ENCODE measurements around the gene RPL31.

DNA sequence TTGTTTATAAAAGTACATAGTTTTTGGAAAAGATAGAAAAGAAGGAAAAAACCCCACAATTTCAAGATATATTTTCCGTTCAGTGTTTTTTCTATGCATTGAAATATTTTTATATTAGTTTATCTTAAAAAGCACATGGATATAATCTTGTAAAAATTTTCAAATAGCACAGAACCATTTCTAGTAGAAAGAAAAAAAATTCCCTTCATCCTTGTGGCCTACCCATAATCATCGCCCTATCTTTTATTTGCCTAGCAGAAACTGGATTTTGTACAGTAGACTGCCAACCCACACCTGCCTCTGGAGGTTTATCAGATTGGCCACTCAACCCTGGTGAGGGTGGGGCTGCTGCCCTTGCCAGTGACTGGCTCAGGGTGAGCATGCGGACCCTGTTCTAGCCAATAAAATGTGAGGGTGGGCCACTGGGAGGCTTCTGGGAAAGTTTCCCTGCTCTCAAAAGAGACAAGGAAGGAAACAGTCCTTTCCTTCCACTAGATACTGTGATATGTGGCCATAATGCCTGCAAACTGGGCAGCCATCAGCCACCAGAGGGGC is 5.4 kb downstream of the NPAS2 start:
- PRO-cap, result no peak
- RAMPAGE, long total RNA, 3 experiments, result no peak in any of the 3 experiments

GRCh38 chr2:100853264-100854091 is 33.5 kb downstream of the NPAS2 start:
- PRO-cap, result no peak
- RAMPAGE, long total RNA, 3 experiments, result no peak in any of the 3 experiments

DNA sequence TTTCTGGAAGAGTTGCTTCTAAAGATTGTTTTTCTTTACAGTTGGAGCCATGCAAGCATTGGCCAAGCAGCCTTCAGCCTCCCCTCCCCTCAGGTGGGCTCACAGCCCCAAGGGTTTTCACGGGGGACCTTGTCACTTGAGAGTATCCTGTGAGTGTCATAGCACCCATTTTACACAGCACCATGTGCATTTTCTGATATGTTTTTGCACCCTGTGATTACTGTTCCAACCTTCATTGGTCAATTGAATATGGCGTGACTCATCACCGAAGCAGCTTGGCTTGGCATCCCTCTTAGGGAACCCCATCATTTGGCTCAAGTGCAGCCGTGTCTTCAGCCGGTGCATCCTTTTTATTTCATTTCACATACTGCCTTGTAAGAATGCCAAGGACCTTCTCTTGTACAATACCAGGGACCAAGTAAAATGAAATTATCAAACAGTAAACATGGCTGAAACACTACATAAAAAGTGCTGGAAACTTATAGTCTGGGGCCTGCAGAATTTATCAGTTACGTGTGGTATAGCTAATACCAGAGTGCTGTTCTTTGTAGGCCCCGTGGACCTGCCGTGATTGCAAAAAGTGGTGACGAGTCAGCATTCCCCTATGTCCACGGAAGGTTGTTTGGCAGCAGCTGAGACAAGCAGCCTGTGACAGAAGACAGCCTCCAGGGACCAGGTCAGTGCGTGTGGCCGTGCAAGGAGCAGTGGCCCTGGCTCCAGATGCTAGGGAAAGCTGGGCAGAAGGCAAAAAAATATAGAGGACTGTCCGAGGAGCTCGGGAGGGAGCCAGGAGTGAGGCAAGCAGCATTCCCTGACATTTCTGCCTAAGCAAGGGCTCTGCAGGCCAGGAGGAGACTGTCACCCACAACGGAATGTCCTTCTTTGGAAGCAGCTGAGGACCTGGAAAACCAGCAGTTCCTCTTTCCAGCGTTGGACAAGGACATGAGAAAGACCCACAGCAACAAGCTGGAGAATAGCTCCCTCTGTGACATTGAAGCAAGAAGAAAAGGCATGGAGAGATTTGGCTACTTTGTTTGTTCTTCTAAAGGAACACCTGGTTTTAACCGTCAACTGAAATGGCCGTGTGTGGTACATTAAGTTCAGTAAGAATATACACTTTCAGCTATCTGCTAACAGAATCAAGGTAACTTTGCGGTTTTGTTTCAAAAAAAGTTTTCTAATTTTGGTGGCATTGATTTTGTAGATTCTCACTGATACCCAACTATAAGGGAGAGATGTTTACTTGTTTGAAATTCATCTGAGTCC is 58.0 kb downstream of the NPAS2 start:
- PRO-cap, result no peak
- RAMPAGE, long total RNA, 3 experiments, result no peak in any of the 3 experiments

DNA sequence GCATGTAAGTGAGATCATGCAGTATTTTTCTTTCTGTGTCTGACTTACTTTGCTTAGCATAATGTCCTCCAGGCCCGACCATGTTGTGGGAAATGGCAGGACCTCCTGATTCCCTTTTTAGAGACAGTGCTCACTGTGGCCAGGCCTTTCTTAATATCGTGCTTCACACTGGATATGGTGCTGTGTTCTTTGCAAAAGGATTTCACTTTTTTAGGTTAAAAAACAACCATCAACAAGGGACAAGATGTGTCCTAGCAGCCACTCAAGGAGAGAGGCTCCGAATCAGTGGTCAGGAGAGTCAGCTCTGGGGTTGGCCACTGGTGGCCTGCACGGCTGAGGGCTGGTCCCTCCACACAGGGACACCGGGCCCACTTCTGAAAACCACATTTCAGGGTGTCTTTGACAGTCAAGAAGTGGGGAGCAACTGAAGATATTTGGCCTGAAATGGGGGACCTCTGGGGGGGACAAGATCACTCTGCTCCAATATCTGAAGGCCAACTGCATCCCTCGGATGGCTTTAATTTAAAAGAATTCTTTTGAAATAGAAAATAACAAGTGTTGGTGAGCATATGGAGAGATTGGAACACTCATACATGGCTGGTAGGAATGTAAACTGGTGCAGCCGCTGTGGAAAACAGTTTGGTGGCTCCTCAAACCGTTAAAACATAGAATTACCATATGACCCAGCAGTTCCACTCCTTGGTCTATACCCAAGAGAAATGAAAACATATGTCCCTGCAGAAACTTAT is 59.8 kb downstream of the NPAS2 start:
- PRO-cap, result no peak
- RAMPAGE, long total RNA, 3 experiments, result no peak in any of the 3 experiments

DNA sequence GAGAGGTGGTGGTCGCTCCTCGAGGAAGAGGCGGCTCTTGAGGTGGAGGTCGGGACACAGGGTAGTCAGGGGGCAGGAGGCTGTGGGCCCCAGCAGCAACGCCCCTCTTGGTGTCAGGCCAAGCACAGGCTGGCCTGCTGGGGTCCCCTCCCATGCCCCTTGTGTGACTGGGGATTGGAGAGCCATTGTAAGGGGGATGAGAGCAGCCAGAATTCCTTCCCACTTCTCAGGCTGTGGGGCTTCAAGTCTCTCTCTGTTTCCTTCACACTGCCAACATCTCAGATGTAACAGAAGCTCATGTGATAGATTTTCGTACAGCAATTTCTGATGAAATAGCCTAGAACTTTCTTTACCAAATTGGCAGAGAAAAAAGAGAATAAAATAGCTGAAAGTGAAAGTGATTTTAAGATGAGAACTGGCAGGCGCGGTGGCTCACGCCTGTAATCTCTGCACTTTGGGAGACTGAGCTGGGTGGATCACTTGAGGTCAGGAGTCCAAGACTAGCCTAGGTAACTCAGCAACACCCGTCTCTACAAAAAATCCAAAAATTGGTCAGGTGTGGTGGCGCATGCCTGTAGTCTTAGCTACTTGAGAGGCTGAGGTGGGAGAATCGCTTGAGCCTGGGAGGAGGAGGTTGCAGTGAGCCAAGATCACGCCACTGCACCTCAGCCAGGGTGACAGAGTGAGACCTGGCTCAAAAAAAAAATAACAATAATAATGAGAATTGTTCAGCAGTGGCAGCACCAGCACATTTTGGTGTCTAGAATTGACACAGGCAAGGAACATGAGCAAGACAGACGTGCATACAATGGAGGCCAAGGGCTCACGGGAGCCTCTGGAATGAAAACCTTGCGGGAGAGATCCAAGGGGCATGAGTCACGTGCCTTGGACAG is 61.0 kb upstream of the RPL31 start:
- PRO-cap, result no peak
- RAMPAGE, long total RNA, 3 experiments, result no peak in any of the 3 experiments

GRCh38 chr2:100965403-100966033 is 36.6 kb upstream of the RPL31 start:
- PRO-cap, result no peak
- RAMPAGE, long total RNA, 3 experiments, result no peak in any of the 3 experiments

DNA sequence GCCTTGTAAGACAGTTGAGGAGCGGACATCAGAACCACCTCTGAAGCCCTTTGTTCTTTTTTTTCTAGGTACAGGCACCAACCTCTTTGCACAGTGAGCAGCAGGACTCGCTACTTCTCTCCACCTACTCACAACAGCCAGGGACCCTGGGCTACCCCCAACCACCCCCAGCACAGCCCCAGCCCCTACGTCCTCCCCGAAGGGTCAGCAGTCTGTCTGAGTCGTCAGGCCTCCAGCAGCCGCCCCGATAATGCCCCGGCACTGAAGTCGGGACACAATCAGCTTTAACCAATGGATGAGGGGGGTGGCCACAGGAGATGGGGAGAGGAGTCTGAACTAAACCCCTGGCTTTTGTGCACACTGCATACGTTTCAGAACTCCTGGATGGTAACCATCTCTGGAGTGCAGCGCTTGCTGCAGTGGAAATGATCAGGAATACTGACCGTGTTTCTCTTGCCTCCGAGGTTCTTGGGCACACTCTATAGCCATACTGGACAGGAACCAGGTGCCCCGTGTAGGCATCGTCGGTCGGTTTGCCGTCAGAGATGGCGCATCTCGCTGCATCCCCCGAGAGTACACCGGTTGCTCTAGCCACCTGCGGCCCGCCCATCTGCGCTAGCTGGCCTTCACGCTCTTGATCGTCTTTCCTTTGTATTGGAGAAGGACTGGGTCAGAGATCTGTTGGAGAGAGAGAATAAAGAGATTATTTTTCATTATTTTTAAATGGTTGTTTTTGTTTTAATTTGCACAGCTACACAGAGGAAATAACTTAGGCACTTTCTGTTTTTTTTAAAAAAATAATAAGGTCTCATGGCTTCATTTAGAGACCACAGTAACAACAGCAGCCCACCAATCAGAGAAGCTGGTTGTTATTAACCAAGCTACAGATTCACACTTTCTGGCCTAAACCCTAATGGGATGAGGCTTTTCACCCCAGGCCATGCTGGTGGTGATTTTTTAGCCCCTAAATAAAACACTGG is 6.5 kb upstream of the RPL31 start:
- PRO-cap, result no peak
- RAMPAGE, long total RNA, 3 experiments, result no peak in any of the 3 experiments

GRCh38 chr2:101001649-101002453 is at the start of gene RPL31:
Gene RPL31 (plus strand): TSS chr2:101002289.
- PRO-cap, result bidirectional peak, plus-strand start at chr2:101002293, minus-strand start at chr2:101002183
- RAMPAGE, long total RNA, 3 experiments, result start-site peak on the plus strand in 3 of 3 experiments, at chr2:101002288-101002304 at its widest, 3,108 to 6,530 reads per replicate

DNA sequence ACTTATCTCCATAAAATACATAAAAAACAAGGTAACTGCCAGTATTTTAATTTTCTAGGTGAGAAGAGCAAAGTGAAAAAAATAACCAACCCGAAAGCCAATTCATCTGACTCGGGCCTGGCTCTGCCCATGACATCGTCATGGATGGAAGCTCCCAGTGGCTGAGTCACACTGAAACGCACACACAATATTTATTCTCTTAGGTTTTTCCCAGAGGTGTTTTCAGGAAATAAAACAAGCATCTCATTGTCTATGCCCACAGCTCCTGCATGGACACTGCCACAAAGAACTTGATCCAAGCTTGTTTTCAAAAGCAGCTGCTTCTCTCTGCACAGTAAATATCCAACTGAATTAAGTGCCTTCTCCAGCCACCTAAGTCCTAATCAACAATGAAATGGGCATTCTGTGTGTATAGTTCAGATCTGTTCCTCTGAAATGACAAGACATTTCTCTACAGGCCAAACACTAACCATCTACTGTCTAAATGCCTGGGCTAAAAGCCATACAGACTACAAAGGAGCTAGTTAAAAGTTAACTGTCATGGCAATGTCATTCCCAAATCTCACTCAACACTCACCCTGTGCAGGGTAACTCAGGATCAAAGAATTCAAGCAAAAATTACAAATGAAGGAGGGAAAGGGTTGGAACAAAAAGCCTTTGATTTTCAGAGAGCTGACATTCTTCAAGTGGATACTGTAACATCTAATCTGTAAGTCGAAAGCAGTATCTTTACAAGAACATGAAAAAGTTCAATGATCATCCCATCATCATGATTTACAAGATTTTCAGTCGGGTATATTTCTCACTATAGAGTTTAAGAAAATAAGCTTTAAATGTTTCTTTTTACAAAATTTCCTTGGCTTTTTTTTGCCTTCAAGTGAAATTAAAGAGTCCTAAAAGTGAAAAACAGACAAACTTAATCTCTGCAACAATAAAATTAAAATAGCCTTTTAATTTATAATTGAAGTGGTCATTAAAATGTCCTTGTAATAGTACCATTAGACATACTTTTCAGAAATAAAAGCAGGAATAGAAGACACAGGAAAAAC is 63.1 kb downstream of the RPL31 start:
- PRO-cap, result no peak
- RAMPAGE, long total RNA, 3 experiments, result no peak in any of the 3 experiments

DNA sequence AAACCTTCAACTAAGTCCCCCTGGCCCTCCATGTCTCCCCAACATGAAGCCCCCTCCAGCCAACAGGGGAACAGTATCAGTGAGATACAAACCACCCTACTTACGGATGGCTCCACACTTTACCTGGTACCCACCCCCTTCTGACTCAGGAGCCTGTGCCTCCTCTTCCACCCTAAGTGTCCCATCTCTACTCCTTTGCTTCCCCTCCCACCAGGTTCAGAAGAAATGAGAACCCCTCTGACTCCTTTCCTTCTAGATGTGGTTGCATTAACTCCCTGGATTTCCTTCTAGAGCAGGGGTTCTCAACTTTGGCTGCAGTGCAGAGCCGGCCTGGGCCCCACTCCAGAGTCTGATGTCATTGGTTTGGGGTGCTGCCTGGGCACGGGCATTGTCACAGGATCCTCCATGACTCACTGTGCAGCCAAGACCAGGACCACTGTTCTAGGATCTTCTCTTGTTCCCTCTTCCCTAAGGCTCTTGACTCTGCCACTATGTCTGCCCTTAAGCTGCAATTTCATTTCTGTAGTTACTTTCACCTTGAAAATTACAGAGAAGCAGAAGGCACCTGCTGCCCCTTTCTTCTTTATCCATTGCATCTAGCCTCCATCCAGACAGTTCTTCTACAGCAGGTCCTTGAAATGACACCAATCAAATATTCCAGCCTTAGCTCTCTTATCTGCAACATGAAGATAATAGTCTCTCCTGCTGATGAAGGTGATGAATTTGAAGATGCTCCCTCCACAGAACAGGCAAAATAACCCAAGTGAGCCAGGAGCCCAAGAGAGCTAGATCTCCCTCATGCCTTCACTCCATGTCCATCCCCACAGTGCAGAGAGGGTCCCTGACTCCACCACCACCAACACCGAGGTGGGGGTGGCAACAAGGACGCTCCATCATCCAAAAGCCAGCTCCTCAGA is 31.7 kb downstream of the TBC1D8 start:
- PRO-cap, result no peak
- RAMPAGE, long total RNA, 3 experiments, result no peak in any of the 3 experiments

DNA sequence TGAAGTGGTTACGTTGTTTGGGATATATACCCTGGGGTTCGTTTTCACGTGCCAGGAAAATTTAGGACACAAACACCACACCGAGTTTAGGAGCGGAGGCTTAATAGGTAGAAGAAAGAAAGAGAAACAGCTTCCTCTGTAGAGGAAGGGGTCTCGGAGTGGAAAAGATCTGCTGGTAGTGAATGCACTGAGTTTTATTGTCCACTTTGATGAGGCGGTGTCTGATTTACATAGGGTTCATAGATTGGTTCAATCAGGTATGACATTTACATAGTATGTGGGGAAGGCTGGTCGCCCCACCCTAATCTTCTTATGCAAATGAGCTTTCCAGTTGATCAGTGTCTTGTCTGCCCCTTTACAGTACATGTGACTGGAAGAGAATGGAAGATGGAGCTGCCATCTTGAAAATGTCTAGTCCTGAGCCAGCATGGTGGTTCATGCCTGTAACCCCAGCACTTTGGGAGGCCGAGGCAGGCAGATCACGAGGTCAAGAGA is 19.9 kb upstream of the CNOT11 start:
- PRO-cap, result no peak
- RAMPAGE, long total RNA, 3 experiments, result no peak in any of the 3 experiments

DNA sequence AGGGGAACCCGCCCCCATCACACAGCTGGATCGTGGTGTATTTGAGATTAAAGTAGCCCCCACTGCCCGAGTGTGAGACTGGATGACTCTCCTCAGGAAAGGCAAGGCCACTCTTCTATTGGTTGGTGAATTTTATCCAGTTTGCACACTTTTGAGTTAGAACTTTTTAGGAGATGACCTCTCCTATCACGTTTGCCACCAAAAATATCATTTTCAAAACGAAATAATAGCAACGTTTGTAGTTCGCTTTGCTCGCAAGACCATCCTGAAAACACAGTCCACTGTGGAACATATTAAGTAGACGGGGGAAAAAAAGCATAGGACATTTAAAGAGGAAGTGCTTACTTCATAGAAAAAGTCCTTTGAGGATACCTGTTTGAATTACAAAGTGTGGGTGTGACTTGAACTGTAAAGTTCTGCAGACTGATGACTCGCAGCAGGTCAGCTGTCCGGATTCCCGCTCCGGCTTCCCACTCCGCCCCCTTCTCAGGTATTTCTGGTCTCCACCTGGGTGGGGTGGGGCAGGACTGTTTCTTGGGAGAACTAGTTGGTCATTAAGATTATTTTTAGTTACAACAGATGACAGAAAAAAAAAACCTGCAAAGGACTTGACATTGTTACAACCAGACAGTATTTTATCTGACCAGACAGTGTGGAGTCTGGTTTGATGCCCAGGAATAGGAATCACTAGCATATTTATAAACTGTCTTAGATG is 13.2 kb downstream of the CNOT11 start:
- PRO-cap, result no peak
- RAMPAGE, long total RNA, 3 experiments, result no peak in any of the 3 experiments

- PRO-cap, result no peak
- RAMPAGE, long total RNA, 3 experiments, result no peak in any of the 3 experiments
Measured at GRCh38 chr2:101305547-101306144, 2.9 kb downstream of the RNF149 start.

GRCh38 chr2:101698374-101698828 is 894 bp downstream of the MAP4K4 start:
- PRO-cap, result no peak
- RAMPAGE, long total RNA, 3 experiments, result no peak in any of the 3 experiments

DNA sequence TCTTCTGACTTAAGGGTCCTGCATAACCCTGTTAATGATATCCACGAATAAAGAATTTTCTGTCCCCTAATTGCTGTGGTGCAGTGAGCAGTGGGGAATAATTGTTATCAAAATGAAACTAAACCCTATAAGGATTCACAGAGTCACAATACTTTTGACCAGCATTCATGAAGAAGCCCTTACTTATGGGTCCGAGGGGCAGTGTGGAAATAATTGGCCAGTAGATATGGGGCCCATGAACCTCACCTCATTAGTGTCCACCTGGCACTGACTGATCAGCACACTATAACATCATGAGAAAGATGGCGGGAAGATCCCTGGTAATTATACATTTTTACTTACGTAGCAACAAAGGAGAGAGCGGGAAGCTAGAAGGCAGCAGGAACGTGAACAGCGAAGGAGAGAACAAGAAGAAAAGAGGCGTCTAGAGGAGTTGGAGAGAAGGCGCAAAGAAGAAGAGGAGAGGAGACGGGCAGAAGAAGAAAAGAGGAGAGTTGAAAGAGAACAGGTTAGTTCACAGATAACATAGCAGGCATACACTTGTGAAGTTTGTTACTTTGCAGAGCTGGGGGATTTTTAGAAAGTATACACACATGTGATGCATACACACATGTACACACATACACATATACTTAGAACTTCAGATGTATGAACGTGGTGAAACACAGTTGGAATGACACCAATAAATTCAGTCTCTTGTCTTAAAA is 136.0 kb upstream of the IL1R2 start:
- PRO-cap, result no peak
- RAMPAGE, long total RNA, 3 experiments, result no peak in any of the 3 experiments

DNA sequence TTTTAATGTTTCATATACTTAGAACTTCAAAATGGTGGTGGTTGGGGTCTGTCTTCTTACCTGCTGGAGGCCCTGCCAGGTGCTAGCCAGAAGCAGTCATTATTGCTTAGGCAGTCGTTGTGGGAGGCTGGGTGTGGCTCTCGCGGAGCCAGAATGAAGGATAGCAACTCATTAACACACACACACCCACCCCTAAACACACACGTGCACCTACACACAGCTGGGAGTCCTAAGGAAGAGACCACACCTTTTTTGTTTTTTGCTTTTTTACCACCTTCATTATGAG is 4.4 kb upstream of the IL1R2 start:
- PRO-cap, result no peak
- RAMPAGE, long total RNA, 3 experiments, result no peak in any of the 3 experiments

- PRO-cap, result no peak
- RAMPAGE, long total RNA, 3 experiments, result no peak in any of the 3 experiments
Measured at GRCh38 chr2:102020429-102021416, 29.0 kb downstream of the IL1R2 start.

- PRO-cap, result no peak
- RAMPAGE, long total RNA, 3 experiments, result no peak in any of the 3 experiments
Measured at GRCh38 chr2:102041952-102042564, 50.3 kb downstream of the IL1R2 start.

GRCh38 chr2:102064148-102064676 is 72.5 kb downstream of the IL1R2 start:
- PRO-cap, result no peak
- RAMPAGE, long total RNA, 3 experiments, result no peak in any of the 3 experiments

GRCh38 chr2:102101743-102102169 is 40.8 kb upstream of the IL1R1 start:
- PRO-cap, result no peak
- RAMPAGE, long total RNA, 3 experiments, result no peak in any of the 3 experiments